ENCODE data around the genes MIP, NACA and PIP4K2C.

DNA sequence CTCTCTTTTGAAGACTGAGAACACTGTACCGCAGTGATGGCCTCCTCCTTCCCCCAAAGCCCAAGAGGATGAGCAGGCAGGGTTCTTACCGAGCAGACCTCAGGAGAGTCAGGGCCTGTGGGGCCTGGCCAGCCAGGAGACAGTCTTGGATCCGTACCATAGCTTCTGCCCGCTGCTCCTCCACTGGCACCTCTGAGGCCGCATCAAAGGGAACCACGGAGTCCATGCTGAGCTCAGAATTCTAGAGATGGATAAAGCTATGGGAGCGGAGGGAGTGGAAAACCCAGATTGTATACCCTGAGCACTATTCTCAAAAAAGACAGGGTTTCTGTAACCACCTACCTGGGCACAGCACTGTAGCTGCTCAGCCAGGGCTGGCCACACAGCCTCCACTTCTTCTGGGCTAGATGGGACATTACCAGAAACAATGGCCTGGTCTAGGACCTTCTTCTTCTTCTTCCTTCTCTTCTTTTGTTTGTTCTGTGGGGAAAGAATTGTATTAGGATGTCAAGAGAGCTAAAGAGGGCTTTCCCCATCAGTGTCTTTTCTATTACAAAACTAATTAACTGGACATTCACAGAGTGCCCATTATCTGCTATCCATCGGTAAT, 24.4 kb downstream of the TIMELESS start:
- PRO-cap: no peak

DNA sequence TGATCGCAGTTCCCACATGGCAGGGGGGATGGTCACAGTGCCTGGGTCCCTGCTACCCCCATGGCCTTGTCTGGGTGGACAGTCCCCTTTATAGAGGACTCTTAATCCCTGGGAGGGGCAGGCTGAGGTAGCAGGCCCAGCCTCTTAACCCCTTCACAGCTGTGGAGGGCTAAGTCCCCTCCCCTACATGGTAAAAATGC, at the start of gene MIP:
TSS of gene MIP (minus strand) at position 62 of the 200 bp plus-strand sequence.
- PRO-cap: no peak

- PRO-cap: no peak
Measured at GRCh38 chr12:56603839-56604905, 26.0 kb downstream of the BAZ2A start.

- PRO-cap: no peak
Measured at GRCh38 chr12:56644733-56645182, 1.0 kb downstream of the ATP5F1B start.

DNA sequence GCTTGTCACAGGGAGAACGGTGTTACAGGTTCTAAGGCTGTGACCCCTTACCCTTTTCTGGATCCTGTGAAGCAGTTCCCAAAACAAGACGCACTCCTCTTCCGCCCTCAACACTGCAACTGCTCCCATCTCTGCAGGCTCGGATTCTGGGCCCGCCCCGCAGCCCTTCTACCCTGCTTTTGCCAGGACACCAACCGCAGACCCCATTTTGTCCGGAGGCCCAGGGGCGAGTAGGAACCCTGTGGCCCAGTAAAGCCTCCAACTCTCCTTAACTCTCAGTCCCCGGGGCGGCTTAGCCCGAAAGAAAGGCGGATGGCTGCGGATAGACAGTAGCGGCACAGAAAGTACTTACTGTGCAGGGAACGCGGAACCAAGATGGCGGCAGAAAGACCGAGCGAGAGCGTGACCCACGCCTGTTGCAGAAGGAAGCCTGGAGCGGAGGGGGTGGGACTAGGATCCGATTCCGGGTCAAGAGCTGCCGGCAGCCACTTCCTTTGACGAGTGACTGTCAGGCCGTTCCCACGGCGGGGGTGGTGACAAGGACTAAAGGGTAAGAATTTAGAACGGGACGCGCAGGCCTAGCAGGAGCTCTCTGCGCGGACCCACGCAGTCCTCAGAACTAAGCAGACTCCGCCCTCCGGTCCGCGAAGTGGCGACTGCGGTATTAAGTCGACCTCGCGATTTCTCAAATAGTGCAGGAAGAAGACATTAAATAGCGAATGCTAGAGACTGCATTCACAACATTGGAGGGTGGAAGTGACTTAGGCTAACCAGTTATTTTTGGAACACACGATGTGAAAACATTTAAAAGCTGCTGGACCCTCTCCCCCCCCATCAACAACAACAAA, at the start of gene NACA:
TSS of gene NACA (minus strand) at position 389 of the 848 bp plus-strand sequence.
- PRO-cap: bidirectional peak, plus-strand start at position 500 of the sequence, minus-strand start at position 430 of the sequence; bidirectional peak, plus-strand start at position 561 of the sequence, minus-strand start at position 621 of the sequence

- PRO-cap: no peak
Measured at GRCh38 chr12:56760544-56760854, 2.6 kb upstream of the HSD17B6 start.

DNA sequence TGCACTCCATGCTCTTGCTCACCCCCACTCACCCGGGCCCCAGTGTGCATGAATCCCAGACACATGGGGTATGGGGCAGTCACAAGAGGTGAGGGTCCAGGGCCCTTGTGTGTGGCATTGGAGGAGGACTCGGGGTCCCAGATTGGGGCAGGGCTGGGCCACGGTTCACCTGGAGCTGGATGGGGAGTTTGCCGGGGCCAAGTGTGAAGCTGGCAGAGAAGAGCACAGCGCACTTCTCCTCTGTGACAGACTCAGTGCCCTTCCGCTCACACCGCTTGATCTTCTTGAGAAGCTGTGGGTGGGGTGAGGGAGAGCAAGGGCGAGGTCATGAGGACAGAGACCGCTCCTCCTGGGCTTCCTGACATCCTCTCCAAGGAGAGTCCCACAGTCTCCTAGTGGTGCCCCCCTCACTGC, 6.9 kb downstream of the STAT6 start:
- PRO-cap: no peak

- PRO-cap: no peak
Measured at GRCh38 chr12:57138407-57138701, 10.1 kb downstream of the LRP1 start.

DNA sequence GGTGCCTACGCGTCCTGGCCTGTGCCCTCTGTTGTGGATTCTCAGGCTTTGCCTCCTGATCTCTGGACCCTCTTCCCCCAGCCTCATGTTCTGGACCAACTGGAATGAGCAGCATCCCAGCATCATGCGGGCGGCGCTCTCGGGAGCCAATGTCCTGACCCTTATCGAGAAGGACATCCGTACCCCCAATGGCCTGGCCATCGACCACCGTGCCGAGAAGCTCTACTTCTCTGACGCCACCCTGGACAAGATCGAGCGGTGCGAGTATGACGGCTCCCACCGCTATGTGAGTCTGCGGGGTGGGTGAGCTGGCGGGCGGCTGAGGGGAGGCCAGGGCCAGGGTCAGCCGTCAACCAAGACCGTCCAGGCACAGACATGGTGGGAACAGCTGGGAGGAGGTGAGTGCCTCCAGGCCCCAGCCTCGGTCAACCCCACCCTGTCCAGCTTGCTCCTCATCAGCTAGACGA, 25.8 kb upstream of the NXPH4 start:
- PRO-cap: no peak

GRCh38 chr12:57197961-57199057, 18.3 kb upstream of the NXPH4 start:
- PRO-cap: no peak

DNA sequence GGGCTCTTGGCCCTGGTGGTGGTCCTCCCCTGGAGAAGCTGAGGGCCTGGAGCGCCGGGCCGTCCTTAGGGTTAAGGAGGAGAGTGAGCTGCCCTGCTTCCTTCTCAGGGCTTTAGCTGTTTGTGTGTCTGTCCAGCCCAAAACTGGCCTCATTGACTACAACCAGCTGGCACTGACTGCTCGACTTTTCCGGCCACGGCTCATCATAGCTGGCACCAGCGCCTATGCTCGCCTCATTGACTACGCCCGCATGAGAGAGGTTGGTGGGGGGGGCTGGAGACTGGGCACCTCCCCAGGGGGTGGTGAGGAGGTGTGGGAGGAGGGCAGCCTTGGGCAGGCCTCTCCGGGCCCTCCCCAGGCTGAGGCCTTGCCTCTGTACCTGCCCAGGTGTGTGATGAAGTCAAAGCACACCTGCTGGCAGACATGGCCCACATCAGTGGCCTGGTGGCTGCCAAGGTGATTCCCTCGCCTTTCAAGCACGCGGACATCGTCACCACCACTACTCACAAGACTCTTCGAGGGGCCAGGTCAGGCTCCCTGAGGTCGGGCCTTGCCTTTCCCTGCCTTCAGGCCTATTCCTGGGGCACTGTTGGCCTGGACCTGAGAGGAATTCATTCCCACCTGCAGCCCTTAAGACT, 2.9 kb downstream of the SHMT2 start:
- PRO-cap: no peak

GRCh38 chr12:57234808-57235646, 1.9 kb downstream of the NDUFA4L2 start:
- PRO-cap: no peak

DNA sequence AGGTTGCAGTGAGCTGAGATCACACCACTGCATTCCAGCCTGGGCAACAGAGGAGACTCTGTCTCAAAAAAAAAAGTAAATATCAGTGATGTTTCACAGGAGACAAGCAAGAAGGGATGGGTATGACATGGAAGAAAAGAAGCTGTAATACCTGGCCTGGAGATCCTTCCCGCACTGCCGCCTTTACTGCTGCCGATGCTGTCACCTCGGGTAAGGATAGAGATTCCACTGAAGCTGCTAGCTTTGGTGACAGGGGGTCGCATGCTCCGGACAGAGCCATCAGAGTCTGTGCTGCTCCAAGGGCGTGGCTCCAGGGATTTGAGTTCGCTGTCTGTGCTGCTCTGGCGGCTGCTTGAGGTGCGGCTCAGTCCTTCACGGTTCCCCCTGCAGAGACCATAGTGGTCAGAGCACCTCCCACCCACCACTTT, 32.7 kb upstream of the STAC3 start:
- PRO-cap: no peak

DNA sequence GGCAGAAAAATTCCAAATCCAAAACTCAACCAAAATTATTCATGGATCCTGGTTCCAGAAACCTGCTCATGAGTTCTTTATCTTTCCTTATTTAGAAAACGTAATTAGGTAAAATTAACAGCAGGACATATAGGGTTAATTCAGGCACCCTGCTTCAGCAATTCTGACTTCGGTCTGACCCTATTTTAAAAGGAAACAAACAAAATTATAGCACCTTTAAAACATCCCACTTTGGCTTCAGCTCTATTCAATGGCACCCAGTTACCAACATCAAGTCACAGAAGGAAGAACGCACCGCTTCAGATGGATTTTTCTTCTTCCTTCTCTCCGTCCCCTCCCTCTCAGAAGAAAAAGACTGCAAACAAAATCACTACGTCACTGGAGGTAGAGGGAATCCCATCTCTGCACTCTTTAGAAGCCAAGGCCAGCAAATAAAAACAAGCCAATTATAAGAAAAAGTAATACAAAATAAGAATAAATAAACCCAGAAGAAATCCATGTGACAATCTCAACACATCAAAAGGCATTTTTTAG, 89.7 kb downstream of the R3HDM2 start:
- PRO-cap: no peak

DNA sequence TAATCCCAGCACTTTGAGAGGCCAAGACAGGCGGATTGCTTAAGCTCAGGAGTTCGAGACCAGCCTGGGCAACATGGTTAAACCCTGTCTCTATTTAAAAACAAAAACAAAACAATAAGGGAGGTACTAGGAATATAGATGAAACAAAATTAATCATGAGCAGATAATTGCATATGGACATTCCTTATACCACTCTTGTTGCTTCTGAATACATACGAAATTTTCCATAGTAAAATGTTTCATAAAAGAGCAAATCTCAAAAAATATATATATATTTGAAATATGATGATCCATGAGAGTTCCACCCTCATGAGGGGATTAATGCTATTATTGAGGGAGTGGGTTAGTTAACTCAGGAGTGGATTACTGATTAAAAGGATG, 22.4 kb downstream of the R3HDM2 start:
- PRO-cap: no peak

DNA sequence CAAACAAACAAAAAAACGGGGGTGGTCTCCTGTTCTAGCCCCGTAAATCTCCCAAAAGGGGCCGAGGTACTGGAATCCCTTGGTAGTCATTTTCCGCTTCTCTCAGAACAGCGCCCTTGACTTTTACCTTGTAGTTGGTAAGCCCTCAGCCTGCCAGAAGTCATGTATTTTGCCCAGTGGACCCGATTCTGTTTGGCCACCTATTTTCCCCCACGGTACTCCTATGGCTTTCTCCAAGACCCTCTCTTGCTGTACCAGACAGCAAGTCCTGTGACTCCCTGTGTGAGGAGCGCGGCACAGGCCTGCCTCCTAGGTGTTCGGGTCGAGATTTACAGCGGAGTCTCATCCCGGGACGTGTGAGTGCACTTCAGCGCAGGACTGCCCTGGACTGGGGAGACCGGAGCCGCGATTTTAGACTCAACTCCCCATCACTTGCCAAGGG, 1.1 kb upstream of the MBD6 start:
- PRO-cap: bidirectional peak, plus-strand start at position 345 of the sequence, minus-strand start at position 284 of the sequence

DNA sequence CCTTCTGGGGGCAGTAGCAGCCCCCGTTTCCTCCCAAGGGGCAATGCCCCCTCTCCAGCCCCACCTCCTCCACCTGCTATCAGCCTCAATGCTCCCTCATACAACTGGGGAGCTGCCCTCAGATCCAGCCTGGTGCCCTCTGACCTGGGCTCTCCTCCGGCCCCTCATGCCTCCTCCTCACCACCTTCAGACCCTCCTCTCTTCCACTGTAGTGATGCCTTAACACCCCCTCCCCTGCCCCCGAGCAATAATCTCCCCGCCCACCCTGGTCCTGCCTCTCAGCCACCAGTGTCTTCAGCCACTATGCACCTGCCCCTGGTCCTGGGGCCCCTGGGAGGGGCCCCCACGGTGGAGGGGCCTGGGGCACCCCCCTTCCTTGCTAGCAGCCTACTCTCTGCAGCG, 2.9 kb downstream of the MBD6 start:
- PRO-cap: no peak

GRCh38 chr12:57550433-57551128, 737 bp downstream of the KIF5A start:
- PRO-cap: no peak

DNA sequence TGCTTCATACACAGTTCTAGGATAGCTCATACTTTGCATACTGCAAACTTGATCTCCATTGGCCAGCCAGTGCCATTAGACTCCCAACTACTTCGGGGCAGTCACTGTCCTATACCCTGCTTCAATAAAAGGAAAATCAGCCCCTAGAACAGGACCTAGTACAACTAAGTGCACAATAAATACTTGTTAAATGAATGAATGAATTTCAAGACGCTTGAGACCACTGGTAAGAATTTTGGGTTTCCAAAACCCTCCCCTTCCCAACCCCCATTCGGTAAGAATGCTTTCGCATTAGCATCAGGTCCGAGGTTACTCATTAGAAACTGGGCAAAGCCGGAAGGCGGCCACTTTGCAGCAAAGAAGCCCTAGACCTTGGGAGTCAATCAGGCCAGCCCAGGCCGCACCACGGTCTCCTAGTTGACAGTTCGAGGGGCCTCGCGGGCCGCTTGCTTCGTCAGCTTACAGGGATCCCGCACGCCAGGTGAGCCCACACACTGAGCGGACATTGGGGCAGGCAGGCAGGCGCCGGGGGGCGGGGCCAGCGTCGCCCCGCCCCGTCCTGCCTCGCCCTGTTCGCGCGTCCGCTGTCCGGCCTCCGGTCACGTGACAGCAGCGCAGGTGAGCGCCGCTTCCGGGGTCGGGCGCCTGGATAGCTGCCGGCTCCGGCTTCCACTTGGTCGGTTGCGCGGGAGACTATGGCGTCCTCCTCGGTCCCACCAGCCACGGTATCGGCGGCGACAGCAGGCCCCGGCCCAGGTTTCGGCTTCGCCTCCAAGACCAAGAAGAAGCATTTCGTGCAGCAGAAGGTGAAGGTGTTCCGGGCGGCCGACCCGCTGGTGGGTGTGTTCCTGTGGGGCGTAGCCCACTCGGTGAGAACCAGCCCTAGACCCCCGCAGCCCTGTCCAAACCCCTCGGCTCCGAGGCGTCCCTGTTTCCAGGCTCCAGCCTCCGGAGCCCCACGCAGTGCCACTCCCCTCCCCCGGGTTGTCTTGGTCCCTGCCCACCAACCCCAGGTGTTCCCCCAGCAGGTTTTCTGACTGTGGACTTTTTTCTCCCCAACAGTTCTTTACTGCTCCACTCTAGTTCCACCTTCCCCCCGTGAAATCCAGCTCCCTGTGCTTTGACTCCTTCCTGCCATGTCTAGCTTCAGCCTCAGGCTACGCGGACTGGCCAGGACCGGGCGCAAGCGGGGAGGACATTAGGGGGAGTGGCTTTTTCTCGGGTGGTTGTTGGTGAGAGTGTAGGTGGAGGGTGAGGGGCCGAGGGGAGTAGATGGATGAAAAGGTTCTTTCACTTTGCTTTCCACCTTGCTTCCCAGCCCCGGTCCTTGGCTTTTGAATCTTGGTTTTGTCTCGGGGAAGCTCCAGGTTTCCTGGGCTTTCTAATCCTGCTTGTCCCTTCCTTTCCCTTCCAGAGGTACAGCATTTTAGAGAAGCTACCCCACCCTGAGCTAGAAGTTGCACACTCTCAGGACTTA, at the start of gene PIP4K2C:
TSS of gene PIP4K2C (plus strand) at position 598 of the 1,477 bp plus-strand sequence.
- PRO-cap: bidirectional peak, plus-strand start at position 628 of the sequence, minus-strand start at position 507 of the sequence; unidirectional peak, minus-strand start at position 1,168 of the sequence

DNA sequence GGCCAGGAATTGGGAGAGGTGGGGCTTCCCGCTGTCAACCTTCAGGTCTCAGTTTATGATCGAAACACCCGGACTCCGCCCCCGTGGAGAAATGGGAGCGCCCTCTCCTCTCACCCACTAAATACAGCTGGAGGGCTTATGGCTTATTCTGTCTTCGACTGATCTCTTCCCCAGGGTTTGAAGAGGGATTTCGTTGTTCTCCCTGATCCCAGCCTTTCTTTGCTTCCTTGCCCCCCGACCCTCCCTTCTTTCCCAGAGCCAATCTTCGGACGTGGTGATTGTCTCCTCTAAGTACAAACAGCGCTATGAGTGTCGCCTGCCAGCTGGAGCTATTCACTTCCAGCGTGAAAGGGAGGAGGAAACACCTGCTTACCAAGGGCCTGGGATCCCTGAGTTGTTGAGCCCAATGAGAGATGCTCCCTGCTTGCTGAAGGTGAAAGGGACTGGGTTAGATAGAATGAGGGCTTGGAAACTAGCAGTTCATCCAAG, 606 bp downstream of the OS9 start:
- PRO-cap: no peak